A673 (cell line): ENCODE measurements around a stretch of chr5.

GRCh38 chr5:96408097-96408800 lies 24.8 kb downstream of the PCSK1 start:
- PRO-cap: no peak

DNA sequence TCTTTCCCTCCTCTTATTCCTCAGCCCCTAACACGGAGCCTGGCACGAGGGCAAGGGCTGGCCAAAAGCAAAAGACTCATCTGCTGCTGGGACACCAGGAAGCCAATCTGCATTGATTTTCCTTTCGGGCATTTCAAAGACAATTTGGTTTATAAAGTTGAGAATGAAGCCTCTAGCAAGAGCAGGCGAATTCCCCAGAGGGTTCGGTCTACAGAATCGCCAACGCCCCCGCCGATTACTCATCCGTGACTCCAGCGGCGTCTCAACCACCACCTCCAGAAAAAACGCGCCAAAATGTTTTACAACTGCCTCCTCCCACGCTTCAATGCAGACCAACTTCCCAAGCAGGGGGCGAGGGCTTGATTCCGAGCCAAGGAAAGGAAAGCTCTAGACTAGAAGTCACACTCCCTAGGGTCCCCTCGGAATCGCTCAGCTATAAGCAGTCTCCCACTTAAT lies 1.5 kb downstream of the PCSK1 start:
- PRO-cap: no peak

DNA sequence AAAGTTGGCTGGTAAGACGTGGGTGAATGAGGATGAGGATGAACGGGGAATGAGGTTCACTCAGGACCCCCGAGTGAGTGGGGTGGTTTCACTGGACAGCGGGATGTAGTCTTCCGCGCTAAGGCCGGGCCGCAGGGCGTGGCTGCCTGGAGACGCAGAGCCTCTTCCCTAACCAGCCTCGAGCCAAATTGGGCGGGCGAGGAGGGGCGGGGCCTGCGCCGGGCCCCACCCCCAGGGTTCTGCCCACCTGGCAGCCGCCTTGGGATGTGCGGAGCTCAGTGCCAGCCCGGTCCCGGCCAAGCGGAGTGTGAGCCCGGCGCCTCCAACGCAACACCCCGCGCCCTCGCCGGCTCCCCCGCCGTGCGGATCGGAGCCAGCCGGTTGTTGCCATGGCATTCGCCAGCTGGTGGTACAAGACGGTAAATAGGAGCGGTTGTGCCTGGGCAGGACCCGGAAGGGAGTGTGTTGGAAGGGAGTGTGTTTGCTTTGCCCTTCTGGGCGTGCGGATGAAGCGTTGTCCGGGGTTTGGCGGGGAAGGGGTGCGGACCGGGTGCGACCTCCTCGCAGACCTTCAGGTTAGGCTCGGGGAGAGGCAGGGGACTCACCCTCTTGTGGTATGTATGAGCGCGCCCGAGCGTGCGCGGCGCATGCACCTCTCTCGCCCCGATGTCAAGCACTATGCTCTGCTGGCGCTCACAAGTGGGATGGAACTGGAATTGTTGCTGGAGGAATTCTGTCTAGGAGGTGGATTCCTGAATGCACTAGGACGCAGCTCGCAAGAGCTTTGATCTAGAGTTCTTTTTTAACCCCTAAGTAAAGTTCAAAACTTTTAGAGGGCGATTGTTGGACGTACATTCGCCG lies 802 bp downstream of the CAST start:
- PRO-cap: bidirectional peak, plus-strand start at position 278 of the sequence, minus-strand start at position 144 of the sequence

DNA sequence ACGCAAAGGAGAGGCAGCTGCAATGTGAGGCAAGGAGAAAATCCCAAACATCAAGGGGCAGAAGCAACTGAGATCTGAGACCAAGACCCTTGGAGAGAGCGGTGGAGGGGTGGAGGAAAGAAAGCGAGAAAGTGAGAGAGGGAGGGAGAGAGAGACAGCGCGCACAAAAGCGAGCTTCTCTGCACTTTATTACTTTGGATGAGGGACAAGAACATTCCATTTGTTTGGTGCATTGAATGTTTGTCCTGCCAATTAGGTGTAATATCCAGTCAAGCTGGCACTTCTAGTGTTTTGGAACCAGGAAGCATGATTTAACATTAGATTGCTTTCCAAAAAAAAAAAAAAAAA lies 1.4 kb downstream of the CAST start:
- PRO-cap: no peak

- PRO-cap: no peak
Measured at GRCh38 chr5:96718531-96719065, 56.4 kb downstream of the CAST start.

DNA sequence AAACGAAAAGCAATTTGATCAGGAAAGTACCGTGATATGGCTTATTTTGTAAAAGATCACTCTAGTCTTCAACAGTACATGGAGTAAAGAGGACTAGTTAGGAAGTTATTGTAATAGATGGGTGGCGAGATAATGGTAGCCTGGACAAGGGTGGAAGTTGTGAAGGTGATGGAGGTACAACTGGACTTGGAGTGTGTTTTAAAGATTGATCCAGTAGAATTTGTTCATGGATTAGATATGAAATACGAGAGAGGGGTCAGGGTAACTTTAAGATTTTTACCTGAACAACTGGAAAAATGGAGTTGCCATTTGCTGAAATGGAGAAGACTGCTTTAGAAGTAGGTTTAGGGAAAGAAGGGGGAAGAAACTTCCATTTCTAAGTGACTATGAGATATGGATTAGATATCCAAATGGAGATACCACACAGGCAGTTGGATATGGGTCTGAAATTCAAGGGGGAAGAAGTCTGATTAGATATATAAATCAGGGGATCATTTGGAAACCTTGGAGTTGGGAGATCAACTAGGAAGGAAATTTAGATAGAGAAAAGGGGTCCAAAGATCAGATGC lies 65.3 kb downstream of the LNPEP start:
- PRO-cap: no peak

- PRO-cap: no peak
Measured at GRCh38 chr5:98767958-98768703, 5.3 kb upstream of the RGMB start.

DNA sequence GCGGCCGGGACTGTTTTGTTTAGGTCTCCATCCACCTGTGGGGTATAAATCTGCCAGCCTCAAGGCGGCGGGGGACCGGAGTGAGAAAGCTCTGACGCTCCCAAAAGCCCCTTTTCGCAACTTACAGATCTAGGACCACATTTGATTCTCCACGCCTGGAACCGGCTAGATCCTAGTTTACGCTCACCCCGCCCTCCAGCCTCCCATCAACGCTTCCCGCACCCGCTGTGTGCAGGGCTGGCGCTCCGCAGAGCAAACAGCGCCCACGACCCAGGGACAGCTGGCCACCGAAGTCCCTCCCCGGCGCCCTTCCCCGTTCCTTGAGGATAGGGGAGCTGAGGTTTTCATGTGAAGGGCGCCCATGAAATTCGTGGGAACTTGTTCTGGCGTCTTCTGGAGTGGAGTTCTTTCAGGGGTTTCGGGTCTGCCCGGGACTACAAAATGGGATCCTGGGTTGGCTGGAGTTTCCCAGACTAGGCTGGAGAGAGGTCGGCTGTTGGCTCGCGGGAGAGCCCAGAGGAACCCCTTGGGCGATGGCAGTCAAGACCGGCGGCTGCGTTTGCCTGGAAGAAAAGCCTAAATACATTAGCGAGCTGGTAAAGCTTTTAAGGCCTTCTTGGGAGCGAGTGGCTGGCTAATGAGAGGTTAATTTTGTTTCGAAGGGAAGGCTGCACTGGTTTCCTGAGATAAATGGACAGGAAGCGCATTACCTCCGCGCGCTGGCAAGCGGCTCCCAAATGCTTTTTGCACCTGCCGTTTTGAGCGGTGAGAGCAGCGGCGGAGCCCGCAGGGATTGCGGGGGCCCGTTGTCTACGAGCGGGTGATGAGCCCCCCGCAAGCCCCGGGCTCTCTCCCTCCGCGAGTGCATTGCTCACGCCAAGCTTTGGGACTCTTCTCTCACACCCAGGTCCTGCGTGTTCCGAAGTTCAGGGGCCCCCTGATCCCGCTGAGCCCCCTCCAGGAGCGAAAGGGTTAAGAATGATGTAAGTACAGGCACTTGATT lies 3.5 kb upstream of the RGMB start:
- PRO-cap: unidirectional peak, plus-strand start at position 509 of the sequence; bidirectional peak, plus-strand start at position 757 of the sequence, minus-strand start at position 760 of the sequence

DNA sequence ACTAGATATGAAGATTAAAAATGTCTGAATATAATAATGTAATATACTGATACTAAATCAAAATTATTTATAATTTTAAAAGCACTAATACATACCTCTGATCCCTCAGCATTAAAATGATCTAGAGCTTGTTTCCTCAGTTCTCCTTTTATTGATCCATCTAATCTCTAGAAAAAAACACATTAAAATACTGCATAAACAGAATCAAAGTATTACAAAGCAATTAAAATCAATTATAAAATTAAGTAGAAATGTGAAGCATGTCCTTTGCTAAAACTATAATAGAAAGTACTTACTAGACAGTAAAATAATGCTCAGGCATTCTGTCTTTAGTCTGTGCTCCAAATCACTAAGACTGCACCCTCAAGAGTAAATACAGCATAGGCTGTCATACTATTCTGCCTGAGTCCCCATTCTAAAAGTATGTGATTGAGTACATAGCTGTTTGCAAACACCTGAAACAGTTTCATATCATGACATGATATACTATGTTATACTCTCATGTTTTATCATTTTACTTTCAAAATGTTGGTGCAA lies 43.3 kb downstream of the CHD1 start:
- PRO-cap: no peak

GRCh38 chr5:98887923-98888414 lies 40.8 kb downstream of the CHD1 start:
- PRO-cap: no peak

- PRO-cap: no peak
Measured at GRCh38 chr5:98910392-98911238, 18.2 kb downstream of the CHD1 start.

DNA sequence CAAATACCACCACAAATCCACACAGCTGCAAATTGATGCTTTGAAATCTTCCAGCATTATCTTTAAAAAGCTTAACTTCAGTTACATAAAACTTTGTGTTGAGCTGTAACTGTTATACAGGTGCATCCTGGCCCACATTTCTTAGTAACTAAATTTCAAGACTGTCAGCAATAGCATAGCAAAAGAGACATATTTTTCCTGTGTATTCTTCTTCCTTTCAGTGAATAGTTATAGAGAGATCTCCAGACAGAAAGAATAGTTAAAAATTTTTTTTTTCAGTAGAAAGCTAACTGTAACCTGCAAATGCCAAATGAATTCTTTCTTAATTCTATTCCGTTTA lies 6.6 kb downstream of the CHD1 start:
- PRO-cap: no peak

- PRO-cap: no peak
Measured at GRCh38 chr5:98954566-98955063, 25.8 kb upstream of the CHD1 start.

DNA sequence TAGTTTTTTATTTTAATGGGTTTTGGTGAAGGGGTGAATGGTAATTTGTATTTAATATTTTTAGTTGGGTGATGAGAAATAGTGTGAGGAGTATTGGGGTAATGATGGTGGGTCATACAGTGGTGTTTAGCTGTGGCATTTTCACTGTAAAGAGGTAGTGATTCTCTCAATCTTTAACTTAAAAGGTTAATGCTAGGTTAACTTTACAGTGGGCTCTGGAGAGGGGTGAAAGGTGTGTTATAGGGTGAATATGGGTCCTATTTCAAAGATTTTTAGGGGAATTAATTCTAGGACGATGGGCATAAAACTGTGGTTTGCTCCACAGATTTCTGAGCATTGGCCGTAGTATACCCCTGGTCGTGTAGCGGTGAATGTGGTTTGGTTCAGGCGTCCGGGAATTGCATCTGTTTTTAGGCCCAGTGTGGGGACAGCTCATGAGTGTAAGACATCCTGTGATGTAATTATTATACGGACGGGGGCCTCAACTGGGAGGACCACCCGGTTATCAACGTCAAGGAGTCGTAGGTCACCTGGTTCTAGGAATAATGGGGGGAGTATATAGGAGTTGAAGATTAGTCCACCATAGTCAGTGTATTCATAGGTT lies 482.5 kb upstream of the FAM174A start:
- PRO-cap: no peak

GRCh38 chr5:100534716-100535107 lies 462 bp upstream of the FAM174A start:
- PRO-cap: no peak

GRCh38 chr5:100647764-100648330 lies 112.7 kb downstream of the FAM174A start:
- PRO-cap: no peak

GRCh38 chr5:100841639-100842013 lies 61.5 kb downstream of the ST8SIA4 start:
- PRO-cap: no peak

DNA sequence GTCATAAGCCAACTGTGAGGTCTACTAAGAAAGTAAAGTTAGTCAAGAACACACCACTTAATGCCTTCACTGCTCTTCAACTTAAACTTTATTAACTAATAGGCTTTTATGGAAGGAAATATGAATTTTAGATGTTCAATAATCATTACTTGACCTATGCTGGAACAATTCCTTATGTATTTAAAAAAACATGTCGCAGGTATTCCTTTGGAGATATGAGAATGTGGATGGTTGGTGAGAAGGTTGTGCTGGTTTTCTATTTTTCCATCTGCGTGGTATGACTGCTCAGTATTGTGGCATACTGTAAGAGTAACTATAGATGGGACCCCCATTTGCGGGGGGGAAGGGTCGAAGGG lies 3.3 kb downstream of the ST8SIA4 start:
- PRO-cap: no peak

DNA sequence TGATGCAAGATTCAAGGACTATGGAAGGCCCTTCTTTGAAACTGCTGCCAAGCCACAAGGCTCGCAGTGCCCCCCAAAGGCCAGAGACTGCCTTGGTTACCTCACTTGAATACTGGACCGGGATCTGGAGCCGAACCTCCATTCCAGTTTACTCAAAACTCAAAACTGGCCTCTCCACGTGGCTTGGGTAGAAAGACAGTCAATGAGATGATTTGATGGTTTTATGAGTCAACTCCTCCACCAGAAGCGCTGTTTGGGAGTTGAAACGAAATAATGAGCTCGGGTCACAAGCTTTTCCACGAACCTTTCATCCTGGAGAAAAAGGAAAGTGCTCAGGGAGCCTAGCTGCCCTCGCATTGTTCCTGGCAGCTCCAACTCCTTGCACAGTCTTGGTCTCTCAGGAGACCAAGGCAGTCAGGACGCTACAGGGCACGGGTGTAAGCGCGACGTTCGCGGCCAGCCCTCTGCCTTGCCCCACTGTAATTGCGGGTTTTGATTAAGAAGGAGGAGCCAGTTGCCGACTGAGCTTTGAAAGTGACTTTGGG lies 2.8 kb downstream of the ST8SIA4 start:
- PRO-cap: bidirectional peak, plus-strand start outside the sequence, minus-strand start at position 466 of the sequence

DNA sequence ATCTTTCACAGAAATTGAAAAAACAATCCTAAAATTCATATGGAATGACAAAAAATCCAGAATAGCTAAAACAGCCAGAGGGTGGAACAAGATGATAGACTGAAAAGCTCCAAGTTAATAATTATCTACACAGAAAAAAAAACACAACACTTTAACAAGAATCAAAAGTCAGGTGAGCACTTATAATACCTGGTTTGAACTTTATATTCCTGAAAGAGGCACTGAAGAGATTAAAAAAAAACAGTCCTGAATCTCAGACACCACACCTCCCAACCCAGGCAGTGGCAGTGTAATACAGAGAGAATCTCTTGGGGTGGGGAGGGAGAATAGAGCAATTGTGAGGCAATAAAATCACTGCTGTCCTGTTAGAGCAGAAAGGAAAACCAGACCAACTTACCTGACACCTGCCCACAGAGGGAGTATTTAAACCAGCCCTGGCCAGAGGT lies 54.3 kb downstream of the SLCO4C1 start:
- PRO-cap: no peak